H7 (cell line): ENCODE measurements around a stretch of chr6.

- RAMPAGE, long total RNA: no peak
Observed at GRCh38 chr6:34552996-34553621, 3.0 kb downstream of the SPDEF start.

GRCh38 chr6:34556531-34556891 lies 382 bp upstream of the SPDEF start:
- RAMPAGE, long total RNA: no peak

GRCh38 chr6:34560340-34560980 lies 4.3 kb upstream of the SPDEF start:
- RAMPAGE, long total RNA: no peak

DNA sequence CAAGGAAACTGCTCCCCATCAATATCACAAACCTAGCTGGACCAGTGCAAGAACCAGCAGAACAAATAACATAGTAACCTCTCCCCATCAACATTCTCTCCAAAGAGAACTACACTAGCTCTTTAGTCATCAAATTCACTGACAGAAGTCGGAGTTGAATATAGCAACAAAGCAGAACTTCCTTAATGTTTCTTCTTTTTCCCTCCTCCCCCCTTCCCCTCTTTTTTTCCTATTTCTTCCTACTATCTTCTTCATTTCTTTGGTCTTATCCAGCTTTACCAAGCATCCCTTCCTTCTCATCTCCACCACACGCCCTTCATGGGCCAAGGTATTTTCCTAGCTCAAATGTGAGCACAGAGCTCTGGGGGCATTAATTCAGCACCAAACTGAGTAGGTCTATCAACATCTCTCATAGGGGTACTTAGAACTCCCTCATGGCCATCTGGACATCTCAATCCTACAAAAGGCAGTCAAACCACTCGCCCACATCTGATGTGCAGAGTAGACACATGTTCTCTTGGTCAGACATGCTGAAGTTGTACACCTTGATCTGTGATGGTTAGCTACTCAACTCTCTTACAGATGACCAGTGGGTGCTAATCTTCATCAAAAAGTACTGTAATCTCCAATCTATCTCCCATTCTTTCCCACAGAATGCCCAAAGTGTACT lies 69.0 kb upstream of the SPDEF start:
- RAMPAGE, long total RNA: no peak

DNA sequence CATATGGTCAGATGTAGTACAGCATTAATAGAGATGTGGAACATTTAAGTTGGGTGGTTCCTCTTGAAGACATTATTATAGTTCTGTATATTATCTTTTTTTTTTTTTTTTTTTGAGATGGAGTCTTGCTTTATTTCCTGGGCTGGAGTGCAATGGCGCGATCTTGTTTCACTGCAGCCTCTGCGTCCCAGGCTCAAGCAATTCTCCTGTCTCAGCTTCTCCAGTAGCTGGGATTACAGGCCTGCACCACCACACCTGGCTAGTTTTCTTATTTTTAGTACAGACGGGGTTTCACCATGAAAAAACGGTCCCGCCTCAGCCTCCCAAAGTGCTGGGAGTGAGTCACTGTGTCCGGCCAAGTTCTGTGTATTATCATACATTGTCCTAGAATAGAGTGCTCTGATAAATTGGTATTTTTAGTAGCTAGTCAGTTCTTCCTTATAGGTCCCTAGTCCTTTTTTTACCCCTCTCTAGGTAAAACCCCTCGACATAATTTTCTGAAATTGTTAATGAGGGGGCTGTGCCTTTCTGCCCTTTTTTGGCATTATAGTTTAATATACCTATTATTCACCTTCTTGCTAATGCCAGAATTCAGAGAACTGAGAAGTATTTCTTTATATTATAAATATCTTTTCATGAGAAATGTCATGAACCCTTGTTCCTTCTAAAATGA lies 2.8 kb downstream of the SNRPC start:
- RAMPAGE, long total RNA: no peak

GRCh38 chr6:35044055-35044793 lies 96.9 kb downstream of the TCP11 start:
- RAMPAGE, long total RNA: no peak

GRCh38 chr6:35052520-35053433 lies 88.4 kb downstream of the TCP11 start:
- RAMPAGE, long total RNA: no peak

DNA sequence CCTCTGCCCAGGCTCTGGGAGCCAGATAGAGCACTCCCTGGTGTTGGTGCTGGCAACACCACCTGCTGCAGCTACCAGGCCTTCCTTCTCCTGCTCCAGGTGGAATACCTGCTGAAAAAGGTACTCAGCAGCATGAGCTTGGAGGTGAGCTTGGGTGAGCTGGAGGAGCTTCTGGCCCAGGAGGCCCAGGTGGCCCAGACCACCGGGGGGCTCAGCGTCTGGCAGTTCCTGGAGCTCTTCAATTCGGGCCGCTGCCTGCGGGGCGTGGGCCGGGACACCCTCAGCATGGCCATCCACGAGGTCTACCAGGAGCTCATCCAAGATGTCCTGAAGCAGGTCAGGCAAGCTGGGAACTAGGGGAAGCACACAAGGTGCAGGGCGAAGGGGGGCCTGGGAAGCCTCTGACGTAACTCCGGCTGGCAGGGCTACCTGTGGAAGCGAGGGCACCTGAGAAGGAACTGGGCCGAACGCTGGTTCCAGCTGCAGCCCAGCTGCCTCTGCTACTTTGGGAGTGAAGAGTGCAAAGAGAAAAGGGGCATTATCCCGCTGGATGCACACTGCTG lies 14.7 kb downstream of the DEF6 start:
- RAMPAGE, long total RNA: no peak

- RAMPAGE, long total RNA: no peak
Observed at GRCh38 chr6:35318051-35319199, 20.8 kb downstream of the DEF6 start.

DNA sequence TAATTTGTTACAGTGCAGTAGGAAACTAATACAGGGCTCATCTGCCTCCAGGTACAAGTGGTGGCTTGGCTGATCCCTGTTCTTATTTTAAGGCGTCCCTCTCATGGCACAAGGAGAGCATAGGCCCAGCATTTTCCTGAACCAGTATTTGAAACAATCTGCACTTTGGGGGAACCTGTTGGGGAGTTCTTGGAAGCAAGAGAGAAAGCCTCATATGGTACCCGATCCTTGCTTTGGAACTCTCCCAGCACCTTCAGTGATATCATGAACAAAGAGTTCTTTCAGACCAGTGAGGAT lies 16.0 kb downstream of the PPARD start:
- RAMPAGE, long total RNA: no peak

DNA sequence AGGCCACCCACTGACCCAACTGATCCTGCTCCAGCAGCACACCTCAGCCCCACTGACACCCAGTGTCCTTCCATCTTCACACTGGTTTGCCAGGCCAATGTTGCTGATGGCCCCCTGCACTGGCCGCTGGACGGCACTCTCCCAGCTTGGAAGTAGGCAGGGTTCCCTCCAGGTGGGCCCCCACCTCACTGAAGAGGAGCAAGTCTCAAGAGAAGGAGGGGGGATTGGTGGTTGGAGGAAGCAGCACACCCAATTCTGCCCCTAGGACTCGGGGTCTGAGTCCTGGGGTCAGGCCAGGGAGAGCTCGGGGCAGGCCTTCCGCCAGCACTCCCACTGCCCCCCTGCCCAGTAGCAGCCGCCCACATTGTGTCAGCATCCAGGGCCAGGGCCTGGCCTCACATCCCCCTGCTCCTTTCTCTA lies 25.4 kb upstream of the FANCE start:
- RAMPAGE, long total RNA: no peak

DNA sequence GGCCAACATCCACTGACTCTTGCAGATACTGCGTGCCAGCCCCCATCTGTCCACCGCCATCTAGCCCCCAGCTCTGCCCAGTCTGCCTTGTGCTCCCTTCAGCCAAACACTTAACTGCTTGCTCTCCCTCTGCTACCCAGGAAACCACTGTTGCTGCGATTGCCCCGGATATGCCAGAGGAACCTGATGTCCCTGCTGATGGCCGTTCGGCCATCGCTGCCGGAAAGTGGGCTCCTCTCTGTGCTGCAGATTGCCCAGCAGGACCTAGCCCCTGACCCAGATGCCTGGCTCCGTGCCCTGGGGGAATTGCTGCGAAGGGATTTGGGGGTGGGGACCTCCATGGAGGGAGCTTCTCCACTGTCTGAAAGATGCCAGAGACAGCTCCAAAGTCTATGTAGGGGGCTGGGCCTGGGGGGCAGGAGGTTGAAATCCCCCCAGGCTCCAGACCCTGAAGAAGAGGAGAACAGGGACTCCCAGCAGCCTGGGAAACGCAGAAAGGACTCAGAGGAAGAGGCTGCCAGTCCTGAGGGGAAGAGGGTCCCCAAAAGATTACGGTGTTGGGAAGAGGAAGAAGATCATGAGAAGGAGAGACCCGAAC lies 3.6 kb downstream of the FANCE start:
- RAMPAGE, long total RNA: no peak

DNA sequence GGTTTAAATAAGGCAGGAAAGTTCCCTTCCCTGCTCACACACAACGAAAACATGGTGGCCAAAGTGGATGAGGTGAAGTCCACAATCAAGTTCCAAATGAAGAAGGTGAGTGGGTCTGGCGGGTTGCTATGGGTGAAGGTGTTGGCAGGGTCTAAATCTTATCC lies 1.9 kb downstream of the RPL10A start:
- RAMPAGE, long total RNA: no peak

GRCh38 chr6:35473604-35474799 lies 5.8 kb downstream of the RPL10A start:
- RAMPAGE, long total RNA: no peak

DNA sequence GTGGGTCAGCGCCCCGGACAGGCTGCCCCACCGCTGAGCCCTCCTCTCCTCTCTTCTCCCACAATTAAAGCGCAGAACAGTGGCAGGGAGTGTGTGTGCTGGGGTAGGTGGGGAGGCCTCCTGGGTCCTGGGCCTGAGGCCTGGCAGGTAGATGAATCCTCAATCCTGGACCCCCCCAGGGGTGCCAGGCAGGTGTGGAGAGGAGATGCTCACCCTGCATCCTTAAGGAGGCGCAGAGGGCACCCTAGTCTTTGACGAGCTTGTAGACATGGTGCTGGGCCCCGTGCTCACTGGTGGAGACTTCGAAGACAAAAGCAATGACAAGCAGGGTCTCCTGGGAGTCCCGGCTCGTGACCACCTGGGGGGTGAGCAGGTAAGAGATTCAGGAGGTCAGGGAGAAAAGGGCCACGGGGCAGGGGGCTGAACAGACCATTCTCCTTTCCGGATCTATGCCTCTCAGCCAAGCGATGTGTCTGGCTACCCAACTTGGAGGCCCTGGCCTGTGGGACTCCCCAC lies 6.7 kb downstream of the RPL10A start:
- RAMPAGE, long total RNA: no peak

- RAMPAGE, long total RNA: no peak
Observed at GRCh38 chr6:35494010-35494591, 2.8 kb downstream of the TEAD3 start.

GRCh38 chr6:35523120-35523514 lies 10.4 kb upstream of the TULP1 start:
- RAMPAGE, long total RNA: no peak

GRCh38 chr6:35618870-35619344 lies 69.8 kb downstream of the FKBP5 start:
- RAMPAGE, long total RNA: no peak

DNA sequence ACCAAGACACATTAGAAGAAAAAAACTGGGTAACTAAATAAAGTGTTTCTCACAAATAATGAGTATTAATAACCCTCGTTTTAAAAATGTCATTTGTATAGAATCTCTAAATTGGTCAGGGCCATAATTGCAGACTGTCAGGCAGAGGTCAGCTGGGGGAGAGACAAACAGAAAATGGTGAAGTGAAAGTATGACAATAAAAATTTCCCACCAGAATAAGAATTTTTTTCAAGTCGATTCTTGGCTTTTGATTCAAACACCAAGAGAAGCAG lies 1.6 kb downstream of the FKBP5 start:
- RAMPAGE, long total RNA: no peak

GRCh38 chr6:35739607-35740316 lies 2.9 kb downstream of the ARMC12 start:
- RAMPAGE, long total RNA: no peak